NALM6 (cell line): ENCODE results near the gene AGPAT4.

DNA sequence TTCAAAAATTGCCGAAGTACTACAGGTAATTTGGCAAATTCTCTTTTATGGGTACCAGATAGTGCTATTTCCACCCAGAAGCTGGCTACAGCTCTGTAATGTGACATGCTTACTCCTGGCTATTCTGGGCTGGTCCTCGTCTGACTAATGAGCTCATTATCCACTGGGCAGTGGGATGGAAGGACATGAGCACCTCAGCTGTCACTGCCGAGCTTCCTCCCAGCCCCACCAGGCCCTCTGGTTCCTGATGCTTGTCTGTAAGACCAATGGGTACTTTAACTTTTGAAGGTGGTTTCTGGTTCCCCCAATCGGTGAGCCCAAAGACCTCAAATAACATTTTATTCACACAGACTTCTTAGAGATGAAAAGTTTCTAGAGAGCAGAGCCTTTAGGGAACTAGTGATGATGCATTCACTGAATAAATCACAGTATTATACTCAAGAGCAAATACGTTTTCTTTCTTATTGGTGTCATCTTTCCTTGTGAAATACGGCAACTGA is 80.7 kb downstream of the SLC22A3 start:
- PRO-cap, result no peak

GRCh38 chr6:160431135-160431429 is 82.9 kb downstream of the SLC22A3 start:
- PRO-cap, result no peak

DNA sequence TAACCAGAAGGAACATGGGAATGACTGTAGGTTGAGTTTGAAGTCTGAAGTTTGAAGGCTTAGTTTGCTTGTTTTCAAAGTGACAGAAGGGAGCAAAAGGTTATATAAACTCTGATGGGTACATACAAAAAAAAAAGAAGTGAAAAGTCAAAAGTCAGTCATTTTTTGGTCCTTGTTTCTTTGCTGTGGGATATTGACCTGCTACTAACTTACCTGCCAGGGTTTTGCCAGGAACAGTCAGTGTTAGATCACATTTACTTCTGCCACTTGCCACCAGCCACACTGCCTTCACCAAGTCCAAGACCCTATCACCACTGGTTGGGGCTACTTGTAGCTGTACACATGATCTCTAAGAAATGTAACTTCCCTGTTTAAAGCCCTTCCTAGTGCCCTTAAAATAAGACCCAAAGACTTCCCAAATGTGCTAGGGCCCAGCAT is 7.0 kb downstream of the PLG start:
- PRO-cap, result no peak

DNA sequence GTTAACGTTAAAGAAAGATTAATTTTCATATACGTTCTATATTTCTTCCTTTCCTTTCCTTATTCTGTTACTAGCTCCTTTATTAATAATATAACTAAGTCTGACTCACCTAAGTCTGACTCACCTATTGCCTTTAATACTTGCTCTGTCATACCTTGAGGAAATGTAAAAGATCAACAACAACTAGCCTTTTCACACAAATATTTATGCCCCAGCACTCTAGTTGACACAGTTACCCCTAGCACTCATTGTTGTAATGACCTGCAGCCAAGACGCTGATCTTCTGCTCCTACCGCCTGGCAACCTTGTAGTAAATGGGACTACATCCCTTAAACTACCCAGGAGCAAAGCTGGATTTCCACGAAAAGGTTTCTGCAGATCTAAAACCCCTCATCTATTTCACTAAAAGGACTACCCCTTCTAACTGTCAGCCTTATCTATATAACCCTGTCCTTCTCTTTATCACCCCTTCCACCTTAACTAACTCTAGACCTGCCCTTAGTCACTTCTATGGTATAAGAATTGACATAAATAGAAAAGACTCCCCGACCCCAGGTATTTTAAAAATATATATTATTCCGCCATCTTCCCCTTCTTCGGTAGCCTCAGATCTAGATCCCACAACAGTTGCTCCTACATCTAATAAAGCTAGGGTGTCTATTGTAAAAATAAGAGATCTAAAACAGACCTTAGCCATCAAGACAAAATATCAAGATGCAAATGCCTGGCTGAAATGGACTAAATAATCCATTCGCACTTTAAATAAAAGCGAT is 90.1 kb downstream of the PLG start:
- PRO-cap, result no peak

DNA sequence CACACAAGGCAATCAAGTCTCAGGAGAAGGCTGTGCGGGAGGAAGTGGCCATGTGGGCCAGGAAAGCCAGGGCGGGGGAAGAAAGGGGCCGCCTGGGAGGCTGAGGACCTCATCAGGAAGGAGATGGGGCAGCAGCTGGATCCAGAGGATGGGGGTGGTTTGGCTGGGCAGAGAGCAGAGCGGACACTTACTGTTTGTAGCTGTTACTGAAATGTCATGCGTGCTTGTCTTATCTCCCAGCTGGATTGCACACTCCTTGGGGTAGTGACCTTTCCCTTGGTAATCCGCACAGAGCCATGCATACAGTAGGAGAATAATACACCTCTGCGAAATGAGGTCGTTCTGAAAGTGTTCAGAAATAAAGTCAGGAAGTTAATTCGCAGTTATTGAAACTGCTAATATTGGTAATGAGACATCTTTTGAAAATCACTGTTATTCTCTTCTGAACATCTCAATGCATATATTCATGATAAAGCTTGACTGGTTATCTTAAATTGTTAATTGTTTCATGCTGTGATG is 18.2 kb upstream of the MAP3K4 start:
- PRO-cap, result no peak

- PRO-cap, result no peak
Observed at GRCh38 chr6:161048469-161048992, 57.0 kb downstream of the MAP3K4 start.

GRCh38 chr6:161242862-161243845 is 30.7 kb downstream of the AGPAT4 start:
- PRO-cap, result no peak

DNA sequence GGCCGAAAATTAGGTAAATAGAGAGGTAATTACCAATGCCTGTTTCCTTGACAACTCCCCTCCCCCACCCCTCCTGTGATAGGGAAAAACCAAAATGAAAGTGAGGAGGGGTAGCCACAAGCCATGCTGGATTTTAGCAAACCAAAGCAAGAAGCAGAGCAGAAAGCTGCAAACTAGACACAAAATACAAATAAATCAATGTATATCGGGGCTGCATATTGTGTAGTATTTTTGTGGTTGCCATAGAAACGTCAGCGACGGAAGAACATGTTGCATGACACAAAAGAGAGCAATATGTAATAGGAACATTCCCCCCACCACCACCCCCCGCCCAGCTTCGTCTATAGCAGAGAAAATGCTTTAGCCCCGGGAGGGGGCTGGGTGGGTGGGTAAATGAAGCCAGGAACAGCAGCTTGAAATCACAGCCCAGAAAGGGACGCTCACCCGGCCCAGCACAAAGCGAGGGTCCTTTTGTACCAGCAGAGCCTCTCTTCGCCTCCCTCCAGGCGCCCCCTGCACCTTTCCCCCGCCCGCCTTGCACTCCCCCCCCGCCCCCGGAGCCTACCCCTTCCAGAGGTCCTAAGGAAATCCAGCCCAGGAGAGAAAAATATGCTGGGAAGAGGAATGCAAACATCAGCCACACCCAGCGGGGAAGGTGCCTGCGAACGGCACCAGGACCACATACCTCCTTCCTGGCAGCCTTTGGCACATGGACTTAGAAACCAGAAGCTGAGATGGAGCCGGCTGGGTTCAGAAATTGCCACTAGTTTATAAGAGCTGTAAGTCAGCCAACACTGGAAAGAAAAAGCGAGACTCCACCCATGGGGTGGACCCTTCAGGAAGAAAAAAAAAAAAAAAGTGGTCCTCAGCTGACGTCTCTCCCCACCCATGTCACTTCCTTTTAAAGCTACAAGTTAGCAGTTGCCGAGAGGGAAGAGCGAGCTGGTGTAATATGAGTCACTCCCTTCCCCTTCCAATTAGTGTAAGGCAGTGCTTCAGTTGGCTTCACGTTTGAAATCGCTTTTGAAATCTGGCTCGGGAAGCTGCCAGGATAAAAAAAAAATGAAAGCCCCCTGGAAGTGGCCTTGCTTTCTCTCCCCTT is at the start of gene AGPAT4:
AGPAT4 (minus strand) TSS at position 809 of the 1,102 bp plus-strand sequence.
- PRO-cap, result bidirectional peak, plus-strand start at position 912 of the sequence, minus-strand start at position 772 of the sequence

- PRO-cap, result no peak
Observed at GRCh38 chr6:162377705-162378260, 349.8 kb downstream of the PRKN start.

- PRO-cap, result no peak
Observed at GRCh38 chr6:162670136-162670837, 57.3 kb downstream of the PRKN start.

GRCh38 chr6:162868854-162869336 is 141.1 kb downstream of the PACRG start:
- PRO-cap, result no peak

GRCh38 chr6:163053894-163054471 is 326.2 kb downstream of the PACRG start:
- PRO-cap, result no peak

DNA sequence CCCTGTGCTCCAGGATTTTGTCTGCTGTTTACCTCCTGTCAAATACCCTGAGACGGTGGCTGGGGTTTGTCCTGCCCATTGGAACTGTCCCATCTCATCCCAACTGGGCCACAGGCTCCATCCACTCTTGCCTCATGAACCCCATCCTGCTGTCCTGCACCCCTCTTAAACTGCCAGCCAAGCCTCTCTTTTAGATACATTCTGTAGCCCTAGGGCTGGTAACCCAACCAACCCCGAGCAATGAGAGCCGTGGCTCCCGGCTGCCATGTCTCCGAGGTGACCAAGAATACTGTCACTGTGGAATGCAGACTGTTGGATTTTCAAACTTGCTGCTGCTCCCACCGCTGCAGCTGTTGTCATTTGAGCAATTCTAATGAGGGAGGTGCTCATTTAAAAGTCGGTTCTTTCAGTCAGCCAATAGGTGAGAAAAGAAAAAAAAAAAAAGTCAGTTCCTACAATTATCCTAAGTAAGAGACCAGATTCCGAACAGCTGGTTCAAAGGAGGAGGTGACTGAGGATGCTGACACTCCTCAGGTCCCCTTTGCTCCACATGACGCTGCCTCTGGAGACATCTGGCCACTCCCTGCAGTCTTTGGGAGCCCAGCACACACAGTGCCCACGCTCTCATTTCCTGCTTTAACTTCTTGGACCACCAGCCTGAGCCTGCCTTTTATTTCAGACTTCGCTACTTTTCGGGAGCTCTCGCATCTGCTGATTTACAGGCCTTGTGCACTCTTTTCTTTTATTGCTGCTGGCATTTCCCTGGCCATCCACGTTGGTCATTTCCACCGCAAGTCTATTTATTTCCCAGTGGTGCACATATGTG is 72.9 kb upstream of the QKI start:
- PRO-cap, result no peak

GRCh38 chr6:163412276-163412860 is 2.1 kb upstream of the QKI start:
- PRO-cap, result no peak

DNA sequence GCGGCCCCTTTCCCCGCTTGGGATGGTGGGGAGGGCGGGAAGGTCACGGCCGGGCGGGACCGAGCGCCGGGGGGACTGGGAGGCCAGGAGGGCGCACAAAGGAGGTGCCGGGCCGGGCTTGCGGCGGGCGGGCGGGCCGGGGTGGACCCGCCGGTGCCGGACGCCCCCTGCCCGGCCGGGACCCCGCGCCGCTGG is 759 bp downstream of the QKI start:
- PRO-cap, result no peak

DNA sequence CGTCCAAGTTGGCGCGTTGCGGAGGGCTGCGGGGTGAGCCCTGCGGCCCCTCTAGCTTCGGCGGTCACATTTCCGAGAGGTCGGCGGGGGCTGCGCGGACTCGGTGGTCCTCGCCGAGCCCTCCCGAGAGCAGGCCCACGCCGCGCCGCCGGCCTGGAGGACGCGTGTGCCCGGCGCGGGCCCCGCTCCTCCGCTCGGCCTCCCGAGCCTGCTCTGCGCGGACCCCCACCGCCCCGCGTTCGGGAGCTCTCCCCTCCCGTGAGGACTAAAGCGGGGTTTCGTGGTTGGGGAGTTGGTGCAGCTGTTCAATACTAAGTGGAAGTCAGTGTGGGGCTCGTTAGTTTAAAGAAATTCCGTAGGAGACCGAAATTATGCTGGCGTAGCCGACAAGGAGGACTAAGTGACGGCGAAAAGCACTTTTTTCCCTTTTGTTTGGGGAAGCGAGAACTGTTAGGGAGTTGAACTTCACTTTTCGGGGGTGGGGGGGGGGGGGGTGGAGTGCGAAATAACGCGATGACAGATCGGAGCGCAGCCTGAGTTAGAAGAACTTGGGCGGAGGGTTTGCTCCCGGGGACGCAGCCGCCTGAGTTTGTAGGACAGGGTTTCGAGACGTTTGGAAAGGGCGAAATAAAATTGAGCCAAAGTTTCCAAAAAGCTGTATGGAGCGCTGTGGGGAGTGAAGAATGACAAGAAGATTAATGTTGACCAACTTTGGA is 1.2 kb downstream of the QKI start:
- PRO-cap, result bidirectional peak, plus-strand start at position 576 of the sequence, minus-strand start at position 217 of the sequence

- PRO-cap, result no peak
Observed at GRCh38 chr6:163458249-163458740, 43.8 kb downstream of the QKI start.

DNA sequence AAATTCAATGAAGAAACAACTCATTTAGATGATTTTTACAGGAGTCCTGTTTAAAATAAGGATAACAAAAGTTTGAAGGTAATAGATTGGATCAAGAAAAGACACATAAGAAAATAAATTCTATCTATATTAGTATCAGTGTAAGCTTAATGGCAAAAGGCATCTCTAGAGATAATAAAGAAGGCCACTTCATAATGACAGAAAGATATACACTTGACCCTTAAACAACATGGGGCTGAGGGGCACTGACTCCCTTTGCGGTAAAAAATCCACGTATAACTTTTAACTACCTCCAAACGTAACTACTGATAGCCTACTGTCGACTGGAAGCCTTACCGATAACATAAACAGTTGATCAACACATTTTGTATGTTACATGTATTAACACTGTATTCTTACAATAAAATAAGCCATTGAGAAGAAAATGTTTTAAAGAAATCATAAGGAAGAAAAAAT is 57.3 kb downstream of the QKI start:
- PRO-cap, result no peak

DNA sequence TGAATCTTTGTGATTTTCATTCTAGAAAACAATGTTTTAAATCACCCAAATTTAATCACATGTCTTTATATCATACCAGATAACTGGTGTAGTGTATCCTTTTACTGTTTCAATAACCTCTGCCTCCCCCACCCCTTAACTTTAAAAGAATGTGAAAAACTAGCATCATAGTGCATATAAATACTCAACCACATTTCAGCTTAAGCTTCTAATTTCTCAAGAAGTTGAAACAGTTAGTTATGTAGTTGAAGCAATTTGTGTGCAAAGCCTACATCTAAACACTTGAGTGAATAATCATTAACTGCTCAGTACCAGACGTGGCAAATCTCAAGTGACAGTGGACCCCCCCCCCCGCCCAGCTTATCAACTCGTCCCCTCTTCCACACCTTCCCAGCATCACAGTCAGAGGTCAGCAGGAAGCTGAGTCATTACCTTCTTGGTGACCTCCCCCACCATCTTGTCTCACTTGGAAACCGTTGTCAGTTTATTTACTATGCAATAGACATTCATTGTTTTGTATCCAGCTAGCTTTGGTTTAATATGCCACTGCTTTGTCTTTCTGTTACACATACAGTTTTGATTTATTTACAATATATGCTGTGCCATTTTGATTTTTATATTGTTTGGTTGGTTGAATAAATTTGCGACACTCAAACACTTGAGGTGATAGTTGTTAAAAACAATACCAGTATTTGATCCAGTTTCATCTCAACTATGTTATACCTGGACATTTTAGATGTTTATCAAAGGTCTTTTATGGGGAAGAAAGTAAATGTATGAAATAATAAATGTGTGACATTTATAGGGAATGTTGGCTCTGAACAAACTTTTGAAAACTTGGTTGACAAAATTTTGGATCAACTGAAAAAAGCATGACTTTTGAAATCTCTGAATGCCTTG is 158.1 kb downstream of the QKI start:
- PRO-cap, result no peak

DNA sequence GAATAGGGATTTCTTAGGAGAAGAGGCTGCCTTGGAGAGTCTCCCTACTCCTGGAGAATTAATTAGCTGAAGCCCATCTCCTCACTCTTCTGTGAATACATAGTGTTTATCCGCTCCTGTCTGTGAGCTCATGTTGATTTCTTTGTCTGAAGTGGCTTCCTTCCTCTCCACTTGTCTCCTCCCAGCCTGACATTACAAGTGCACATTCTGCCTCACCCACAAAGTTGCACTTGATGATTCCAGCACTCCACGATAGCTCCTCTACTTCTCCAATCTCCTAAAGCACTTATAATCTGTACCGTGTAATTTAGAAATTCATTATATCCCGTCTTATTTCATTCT is 287.2 kb downstream of the QKI start:
- PRO-cap, result no peak